Mammary epithelial cell (primary cell): ENCODE results near the gene MGAT4D.

- CAGE, long polyA plus RNA, result no peak
- RRBS, result no CpG with 5 or more reads among the region's 7 CpGs
Observed at GRCh38 chr4:139814283-139814841, 148.7 kb downstream of the MGST2 start.

DNA sequence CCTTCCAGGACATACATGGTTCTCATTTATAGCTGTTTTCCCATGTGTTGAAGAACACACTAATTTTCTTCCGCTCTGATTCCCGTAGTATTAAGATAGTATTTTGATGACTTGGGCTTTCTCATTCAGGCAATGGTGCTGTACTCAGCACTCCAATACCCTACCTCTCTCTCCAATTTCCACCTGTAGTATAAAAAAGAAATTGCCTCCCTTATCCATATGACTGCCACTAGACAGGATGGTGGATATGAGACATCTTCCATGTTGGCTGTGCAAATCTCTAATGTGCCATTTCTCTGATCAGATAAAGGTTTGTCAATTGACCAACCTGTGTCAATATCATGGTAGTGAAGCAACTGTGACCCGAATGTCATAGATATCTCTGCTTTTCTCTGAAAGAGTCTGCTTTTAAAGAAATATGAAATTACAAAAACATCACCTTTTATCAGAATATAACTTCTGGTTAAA, 154.3 kb downstream of the MGST2 start:
- CAGE, long polyA plus RNA, result no peak
- RRBS, result no CpG with 5 or more reads among the region's 3 CpGs

- CAGE, long polyA plus RNA, result no peak
- RRBS, result no CpG with 5 or more reads among the region's 6 CpGs
Observed at GRCh38 chr4:139887245-139887805, 221.7 kb downstream of the MGST2 start.

- CAGE, long polyA plus RNA, result no peak
- RRBS, result no CpG with 5 or more reads among the region's 3 CpGs
Observed at GRCh38 chr4:140049893-140050347, 104.1 kb downstream of the MAML3 start.

DNA sequence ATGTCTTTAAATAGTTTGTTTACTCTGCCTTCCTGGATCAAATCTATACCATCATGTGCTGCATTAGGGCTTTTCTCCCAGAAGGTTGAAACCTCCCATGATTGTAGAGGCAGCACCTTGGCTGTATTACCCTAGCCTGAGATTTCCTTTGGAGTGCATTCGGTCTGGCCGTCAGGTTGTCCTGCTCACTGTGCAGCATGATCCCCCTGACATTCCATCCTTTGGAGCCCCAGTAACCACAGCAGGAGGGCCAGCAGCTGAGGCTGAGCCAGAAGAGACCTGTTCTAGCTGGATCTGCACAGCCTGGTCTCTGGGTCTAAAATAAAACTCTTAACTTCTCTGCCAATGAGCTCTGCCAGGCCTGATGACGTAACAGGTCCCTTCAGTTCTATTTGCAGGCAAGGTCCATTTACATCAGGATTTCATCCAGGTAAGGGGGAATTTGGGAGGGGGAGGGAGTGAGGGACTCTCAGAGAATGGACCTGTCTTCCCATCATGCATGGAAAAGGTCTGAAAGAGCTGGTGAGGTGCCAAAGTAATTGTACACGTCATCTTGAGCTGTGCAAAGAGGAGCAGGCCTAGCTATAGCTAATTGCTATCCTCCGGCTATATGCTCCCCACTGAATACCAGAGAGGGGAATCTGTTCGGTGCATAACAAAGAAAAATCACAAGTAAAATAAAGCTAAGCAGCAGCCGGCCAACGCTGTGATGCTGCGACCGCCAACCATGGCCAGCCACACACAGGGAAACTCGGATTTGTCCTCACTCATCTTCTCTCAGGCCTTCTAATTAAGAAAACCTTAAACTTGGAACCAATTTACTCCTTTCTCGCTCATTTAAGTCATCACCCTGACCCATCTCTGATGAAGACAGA, 60.0 kb downstream of the MAML3 start:
- CAGE, long polyA plus RNA, result no peak
- RRBS, result no CpG with 5 or more reads among the region's 12 CpGs

DNA sequence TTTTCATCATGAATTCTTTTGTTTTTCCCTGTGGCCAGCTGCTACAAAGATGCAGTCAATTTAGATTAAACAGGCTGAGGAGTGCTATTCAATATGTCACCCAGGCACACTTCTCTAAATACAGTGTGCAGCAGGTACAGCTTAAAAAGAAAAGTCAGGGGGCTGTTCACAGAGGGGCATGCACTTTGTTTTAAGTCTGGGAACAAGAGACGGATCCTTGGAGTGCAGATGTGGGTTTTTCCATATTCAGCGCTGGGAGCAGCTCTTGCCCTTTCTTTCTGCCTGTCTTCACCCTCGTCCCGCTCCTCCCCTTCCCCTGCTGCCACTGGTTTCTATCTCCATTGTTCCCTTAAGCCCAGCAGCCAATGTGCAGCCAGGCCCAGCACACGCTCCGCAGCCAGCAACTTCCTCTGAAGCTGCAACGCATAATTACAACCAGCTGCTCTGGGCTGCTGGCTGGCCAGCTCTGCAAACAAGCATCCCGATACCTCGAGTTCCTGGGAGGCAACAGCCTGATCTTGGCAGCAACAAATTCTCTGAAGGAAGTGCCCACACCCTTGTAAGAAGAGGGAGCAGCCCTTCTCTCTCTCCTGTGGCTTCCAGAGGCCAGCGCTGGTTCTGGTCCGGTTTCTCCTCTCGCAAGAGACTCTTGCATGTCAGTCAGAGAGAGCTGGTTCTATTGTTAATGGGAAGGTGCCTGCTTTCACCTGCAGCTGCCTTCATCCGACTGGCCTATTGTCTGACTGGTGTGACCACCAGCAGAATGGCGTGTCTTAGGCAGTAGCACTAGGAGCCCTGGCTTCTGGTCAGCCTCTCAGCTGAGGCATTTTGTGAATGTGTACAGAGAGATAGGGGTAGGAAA, 83.7 kb upstream of the MAML3 start:
- CAGE, long polyA plus RNA, result no peak
- RRBS, result no CpG with 5 or more reads among the region's 14 CpGs

DNA sequence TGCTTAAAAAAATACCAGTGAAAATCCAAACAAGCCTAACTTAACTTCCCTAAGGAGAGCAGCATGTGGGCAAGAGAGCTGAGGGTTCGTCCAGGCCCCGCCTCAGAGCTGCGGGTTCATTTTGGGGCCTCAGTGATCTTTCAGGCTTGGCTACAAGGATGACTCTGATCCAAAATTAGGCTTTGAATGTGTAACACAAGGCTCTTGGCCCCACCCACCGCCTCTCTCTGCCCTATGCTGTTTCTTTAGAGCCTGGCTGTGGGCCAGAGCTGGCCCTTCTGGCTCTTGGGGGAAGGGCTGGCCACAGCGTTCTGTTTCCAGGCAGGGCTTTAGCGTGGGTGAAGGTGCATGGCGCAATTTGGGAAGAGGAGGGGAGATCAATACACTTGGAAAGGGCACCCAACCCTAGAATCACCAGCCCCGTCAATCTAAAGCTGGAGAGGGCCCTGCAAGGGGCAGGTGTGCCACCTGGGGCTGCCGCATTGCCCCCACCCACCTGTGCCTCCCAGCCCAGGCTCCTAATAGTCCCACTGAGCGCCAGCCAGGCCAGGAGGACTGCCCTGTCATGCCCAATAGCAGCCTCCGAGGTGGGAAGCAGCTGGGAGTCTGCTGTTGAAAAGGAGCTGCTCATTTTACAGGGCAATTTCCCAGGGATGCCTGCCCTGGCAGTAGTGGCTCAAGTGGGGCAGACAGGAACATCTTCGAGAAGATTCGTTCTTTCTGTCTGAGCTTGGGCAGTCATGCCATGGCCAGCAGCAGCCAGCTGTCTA, 84.5 kb upstream of the MAML3 start:
- CAGE, long polyA plus RNA, result no peak
- RRBS, result no CpG with 5 or more reads among the region's 13 CpGs

- CAGE, long polyA plus RNA, result no peak
- RRBS, result no CpG with 5 or more reads among the region's 9 CpGs
Observed at GRCh38 chr4:140243215-140243993, 89.4 kb upstream of the MAML3 start.

- CAGE, long polyA plus RNA, result no peak
- RRBS, result no CpG with 5 or more reads among the region's 6 CpGs
Observed at GRCh38 chr4:140251997-140252367, 98.0 kb upstream of the MAML3 start.

GRCh38 chr4:140497439-140498639, at the start of gene MGAT4D:
TSS of gene MGAT4D (minus strand) at chr4:140498293.
- CAGE, long polyA plus RNA, result no peak
- RRBS, result 7% methylated on average over 6 of the region's 79 CpGs

DNA sequence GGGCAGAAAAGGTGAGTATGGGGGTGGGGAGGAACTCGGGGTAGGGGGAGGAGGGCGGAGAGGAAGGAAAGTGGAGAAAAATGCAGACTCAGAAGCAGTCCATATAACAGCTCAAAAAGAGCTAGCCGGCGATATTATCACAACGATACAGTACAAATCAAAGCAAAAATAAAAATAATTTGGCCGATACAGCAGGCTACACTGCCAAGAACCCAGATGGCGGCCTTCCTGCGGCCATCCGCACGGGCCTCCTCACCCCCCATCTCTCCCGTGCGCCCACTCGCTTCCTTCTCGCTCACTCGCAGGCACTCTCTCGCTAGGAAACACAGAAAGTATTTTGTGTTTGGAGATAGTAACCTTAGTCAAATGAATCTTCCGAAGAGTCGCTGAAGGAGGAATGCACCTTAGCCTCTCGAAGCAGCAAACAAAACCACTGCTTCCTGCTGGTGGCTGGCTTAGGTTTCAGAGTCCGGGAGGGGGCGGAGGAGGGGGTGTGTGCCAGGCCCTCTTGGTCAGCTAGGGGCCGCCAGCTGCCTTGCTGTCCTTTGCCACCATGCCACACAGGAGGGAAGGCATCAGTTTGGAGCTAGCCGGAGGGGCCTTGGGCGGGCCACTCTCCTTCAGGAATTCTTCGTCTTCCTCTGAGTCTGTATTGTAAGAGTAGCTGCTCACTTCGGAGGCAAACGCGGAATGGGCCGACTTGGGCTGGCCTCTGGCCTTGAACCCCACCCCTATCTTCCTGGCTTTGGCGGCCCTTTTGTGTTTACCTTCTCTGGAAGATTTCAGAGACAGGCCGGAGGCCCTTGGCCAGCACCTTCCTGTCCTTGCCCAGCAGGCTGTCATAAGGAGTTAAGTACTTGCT, 73.1 kb upstream of the UCP1 start:
- CAGE, long polyA plus RNA, result no peak
- RRBS, result no CpG with 5 or more reads among the region's 31 CpGs

DNA sequence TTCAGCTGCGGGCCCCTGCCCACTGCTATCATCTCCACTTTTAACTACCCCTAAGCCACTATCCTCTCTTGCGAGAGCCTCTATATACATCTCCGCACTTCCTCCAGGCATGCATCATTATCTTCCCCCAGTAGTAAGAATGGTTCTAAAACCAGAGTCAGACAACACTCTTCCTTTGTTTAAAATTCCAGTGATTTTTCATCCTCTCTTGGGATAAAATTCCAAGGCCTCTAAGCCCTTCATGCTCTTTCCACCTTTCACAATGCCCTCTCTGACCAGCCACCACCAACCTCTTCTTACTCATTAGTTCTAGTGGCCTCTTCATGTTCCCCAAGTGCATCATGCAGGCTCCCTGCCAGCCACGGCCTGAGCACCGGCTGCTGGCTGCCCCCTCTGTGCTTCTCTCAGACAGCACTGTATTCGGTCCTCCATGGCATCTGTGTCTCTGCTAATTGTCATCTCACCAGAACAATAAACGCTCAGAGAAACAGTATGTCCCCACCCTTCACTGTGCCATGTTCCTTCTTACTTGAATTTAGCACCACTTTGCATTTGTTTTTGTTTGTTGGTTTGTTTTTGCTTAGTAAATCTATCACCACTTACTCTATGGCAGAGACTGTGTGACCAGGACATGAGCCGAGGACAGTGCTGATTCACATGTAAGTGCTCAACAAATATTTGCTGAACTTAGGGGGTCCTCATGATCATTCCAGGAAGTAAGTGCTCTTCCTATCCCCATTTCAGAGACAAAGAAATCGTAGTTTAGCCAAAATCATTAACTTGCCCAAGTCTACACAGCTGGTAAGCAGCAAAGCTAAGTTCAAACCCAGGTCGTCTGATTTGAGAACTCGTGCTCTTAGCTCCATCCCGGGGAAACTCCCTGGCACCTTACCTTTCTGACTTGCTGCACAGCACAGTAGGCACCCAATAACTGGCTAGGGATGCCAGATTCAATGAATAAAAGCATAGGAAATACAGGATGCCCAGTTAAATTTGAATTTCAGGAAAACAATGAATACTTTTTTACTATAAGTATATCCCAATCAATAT, 77.0 kb upstream of the UCP1 start:
- CAGE, long polyA plus RNA, result no peak
- RRBS, result no CpG with 5 or more reads among the region's 12 CpGs

DNA sequence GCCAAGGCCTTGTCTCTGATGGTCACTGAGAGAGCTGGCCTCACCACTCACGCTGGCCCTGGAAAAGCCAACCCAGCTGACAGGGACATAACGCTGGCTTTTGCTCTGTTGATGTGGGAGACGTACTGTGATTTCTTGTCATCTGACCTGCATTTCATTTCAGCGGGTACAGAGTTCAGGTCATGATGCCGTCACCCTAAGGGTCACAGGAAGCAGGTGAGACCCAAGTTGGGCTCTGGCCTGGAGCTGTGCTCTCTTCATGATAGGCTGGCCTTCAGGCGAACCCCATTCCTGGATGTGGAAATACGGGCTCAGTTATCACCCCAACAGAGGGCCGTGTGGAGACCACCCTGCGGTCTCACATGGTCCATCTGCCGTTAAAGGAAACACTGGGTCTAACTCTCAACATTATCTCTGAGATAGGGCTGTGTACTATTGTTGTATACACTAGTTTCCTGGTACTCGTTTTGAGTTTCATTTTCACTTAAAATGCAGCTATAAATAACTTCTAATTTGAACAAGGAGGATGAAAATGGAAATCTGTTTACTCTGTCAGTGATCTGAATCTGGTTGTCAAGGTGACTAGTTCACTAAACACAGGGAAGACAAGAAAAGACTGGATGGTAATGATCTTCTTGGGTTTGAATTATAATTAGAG, 89.2 kb downstream of the TBC1D9 start:
- CAGE, long polyA plus RNA, result no peak
- RRBS, result no CpG with 5 or more reads among the region's 11 CpGs

DNA sequence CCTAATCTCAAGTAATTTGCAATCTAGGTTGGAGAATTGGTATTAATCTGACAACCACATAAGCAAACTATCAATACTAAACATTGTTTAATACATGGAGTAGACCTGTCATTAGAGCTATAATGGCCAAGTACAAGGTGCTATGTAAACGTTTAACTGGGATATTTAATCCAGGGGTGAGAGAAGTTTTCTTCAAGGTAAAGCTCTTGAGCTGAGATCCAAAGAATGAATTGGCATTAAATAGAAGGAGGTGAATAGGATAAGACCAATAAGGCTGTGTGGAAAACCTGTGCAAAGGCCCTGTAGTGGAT, 93.8 kb upstream of the TBC1D9 start:
- CAGE, long polyA plus RNA, result no peak
- RRBS, result no CpG with 5 or more reads among the region's 1 CpG

DNA sequence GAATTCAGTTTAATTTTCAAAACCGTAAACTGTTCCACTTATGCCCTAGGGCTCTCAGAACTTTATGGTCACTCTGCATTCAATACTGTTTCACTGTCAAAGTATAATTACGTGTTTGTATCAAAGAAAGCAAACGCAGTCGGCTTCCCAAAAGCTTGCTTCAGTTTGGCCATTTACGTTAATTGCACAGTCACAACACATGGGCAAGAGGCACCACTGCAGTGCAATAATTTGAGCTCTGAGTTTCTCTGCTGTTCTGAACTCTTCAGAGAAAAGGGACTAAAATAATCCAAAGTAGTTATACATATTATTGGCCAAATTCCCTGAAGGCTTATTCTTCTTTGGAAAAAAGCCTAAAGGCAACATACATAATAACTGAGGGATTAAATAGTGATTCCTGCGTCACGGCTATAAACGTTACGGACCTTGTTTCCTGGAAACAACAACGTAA, 51.4 kb downstream of the RNF150 start:
- CAGE, long polyA plus RNA, result no peak
- RRBS, result no CpG with 5 or more reads among the region's 10 CpGs

DNA sequence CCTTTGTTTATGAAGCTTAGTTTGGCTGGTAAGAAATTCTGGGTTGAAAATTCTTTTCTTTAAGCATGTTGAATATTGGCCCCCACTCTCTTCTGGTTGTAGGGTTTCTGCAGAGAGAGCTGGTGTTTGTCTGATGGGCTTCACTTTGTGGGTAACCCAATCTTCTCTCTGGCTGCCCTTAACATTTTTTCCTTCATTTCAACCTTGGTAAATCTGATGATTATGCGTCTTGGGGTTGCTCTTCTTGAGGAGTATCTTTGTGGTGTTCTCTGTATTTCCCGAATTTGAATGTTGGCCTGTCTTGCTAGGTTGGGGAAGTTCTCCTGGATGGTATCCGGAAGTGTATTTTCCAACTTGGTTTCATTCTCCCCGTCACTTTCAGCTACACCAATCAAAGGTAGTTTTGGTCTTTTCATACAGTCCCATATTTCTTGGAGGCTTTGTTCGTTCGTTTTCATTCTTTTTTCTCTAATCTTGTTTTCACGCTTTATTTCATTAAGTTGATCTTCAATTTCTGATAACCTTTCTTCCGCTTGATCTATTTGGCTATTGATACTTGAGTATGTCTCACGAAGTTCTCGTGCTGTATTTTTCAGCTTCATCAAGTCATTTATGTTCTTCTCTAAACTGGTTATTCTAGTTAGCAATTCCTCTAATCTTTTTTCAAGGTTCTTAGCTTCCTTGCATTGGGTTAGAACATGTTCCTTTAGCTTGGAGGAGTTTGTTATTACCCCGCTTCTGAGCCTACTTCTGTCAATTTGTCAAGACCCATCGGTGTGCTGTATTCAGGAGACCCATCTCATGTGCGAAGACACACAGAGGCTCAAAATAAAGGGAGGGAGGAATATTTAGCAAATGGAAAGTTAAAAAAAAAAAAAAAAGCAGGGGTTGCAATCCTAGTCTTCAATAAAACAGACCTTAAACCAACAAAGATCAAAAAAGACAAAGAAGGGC, 20.5 kb downstream of the RNF150 start:
- CAGE, long polyA plus RNA, result no peak
- RRBS, result no CpG with 5 or more reads among the region's 13 CpGs

DNA sequence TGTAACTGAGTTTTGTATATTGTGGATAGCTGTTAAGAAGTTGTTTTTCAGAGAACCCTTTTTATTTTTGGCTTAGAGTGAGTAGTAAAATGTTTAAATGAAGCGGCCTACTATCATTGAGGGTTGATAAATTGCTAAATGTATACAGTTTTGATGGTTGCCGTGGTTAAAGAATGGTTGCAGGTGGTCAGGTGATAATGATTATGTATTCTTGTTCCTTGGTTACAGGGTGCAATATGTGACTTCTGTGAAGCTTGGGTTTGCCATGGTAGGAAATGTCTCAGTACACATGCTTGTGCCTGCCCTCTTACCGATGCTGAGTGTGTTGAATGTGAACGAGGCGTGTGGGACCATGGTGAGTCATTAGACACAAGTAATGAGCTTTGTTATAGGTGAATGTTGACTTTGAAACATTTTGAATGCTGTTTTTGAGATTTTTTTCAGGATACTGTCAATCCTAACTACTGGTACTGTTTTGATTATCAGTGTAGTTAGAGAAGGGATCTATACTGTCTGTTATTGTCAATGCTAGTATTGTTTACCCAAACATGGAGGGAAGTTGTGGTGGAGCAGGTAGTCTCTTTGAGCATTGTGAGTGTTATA, 8.7 kb downstream of the ZNF330 start:
- CAGE, long polyA plus RNA, result no peak
- RRBS, result no CpG with 5 or more reads among the region's 5 CpGs

DNA sequence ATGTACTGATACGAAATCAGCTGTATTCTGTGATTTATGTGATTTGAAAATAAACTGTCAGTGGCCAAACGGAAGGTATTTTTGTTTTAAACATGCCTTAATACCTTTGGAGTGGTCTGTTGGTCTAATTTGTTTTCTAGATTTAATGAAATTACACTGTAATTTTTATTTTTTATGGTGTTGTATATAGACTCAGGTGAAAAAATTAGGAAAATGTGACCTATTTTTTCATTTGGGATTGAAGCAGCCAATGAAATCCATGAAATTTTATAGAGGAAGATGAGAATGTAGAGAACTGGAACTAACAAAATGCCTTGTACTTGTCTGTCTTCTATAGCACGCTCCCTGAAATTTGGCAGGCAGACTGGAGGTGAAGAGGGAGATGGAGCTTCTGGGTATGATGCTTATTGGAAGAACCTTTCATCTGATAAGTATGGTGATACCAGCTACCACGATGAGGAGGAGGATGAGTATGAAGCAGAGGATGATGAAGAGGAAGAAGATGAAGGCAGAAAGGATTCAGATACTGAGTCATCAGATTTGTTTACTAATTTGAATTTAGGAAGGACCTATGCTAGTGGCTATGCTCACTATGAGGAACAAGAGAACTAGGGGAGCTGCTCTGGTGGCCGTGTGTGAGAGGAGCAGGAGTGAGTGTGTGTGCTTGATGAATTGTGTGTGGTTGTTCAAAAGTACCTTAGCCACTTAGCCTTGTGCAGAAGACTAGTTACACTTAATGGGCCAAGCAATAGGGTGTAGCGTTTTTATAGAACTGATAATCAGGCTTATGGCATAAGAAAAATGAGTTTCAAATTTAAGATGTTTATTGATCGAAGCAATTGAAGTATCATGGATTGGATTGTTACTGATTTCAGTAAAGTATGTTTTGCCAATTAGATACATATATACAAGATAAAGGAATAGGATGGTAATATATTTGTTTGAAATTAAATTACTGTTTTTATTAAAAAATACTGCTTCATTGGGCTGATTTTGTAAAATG, 13.0 kb downstream of the ZNF330 start:
- CAGE, long polyA plus RNA, result no peak
- RRBS, result no CpG with 5 or more reads among the region's 7 CpGs

DNA sequence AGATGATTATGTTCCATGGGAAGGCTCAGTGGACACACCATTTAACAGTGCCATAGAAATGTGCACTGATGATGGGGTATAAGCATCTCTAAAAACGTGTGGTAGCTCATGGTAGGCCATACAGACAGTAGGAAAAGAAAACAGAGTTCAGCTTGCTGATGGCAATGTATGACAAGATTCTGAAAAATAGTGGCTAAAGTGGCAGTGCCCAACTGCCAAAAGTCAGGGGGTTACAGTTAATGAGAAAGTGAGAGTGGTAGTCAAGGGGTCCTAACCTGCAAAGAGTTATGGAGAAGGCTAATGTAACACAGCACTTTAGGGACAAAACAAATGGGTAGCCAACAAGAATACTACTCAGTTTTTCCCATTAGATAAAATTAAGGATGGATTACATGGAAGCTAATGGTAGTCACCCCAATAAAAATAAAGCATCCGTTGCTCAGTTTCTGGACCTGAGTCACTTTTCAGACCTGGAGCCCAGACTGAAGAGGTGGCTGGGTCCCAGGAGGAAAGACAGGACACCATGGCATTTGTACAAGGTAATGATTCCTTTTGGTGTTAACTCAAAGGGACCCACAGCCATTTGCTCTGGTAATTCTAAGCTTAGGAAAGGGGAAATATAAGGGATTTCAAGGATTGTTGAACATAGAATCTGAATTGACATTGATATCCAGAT, 15.4 kb downstream of the ZNF330 start:
- CAGE, long polyA plus RNA, result no peak
- RRBS, result no CpG with 5 or more reads among the region's 2 CpGs

GRCh38 chr4:142091646-142092239, 455.4 kb downstream of the IL15 start:
- CAGE, long polyA plus RNA, result no peak
- RRBS, result no CpG with 5 or more reads among the region's 4 CpGs